ENCODE measurements around a stretch of chr14.

DNA sequence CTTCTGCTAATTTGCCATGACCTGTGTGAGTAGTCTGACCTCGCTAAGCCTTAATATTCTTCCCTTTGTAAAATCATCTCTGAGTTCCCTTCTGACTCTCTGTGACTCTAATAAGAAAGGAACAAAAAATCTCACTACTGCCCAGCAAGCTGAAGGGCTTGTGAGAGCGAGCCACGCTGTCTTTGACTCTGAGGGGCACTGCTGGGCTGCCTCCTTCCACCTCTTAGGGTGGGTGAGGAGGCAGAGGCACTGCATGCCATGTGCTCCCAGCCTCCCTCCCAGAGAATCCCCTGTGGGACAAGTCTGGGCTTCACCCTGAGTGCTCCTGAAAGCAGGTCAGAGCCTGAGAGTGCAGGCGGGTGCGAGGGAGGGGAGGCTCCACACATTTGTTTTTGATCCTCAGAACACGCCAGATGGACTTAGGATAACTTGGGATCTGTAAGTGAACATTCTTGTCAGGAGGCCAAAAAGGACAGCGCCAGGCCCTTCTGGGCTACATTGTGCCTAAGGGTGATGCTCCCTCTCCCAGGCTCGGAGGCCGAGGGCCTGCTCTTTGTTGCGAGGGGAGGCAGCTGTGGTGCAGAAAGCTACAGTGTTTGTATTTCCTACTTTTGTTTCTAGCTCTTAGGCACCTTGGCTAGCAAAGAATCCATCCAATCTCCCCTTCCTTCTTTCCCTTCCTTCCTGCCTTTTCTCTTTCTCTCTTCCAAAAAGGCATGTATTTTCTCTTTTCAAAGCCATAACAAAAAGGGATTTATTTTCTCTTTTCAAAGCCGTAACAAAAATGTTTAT is 155.4 kb downstream of the TMX1 start:
- RRBS: no CpG with 5 or more reads among the region's 11 CpGs

GRCh38 chr14:51547242-51547765 is 104.4 kb upstream of the FRMD6 start:
- RRBS: no CpG with 5 or more reads among the region's 3 CpGs

GRCh38 chr14:51660196-51661063 is 8.7 kb downstream of the FRMD6 start:
- RRBS: no CpG with 5 or more reads among the region's 4 CpGs

DNA sequence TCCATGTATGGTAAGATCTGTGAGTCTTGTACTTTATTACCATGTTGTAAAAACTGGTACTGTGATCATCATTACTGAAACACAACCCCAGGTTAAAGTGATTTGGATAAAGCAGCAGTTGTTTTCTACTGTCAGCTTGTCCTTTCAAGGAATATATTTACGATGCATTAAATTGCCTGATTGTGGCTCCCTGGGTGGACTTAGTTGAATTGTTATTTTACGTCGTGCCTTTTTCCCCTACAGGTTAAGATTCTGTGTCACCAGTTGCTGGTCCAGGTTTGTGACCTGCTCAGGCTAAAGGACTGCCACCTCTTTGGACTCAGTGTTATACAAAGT is 46.2 kb downstream of the FRMD6 start:
- RRBS: no CpG with 5 or more reads among the region's 3 CpGs

DNA sequence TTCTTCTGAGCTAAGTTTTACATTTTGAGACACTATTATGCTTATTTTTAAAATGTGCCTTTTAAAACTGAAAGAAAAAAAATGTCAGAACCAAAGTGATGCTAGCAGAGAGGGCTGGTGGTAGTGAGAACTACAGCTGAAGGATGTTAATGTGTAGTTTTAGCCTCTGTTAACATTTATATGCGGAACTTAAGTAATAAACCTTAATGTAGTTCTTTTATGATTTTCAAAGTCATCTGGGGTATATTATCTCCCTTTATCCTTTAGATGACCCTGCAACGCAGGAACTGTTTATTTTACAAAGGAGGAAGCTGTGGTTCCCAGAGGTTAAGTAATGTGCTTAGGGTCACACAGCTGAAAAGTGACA is 23.7 kb downstream of the GNG2 start:
- RRBS: no CpG with 5 or more reads among the region's 2 CpGs

DNA sequence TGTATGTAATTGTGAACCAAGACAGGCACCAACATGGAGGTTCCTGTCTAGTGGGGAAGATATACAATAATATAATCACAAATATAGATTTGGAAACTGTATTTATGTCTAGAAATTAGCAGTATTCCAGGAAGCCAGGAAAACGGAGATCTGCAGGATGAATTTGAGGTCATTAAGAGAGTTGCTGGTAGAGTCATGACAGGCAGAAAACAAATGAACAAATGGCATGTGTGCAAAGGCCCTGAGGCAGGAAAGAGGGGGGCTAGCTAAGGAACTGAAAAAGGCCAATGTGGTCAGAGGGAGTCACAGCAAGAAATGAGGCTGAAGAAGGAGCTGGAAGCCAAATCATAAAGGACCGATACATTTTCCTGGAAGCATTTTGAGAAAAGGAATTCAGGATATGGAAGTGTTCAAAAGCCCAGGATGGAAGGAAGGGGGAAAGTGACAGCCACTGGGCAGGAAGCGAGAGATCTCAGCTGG is 49.7 kb downstream of the GNG2 start:
- RRBS: no CpG with 5 or more reads among the region's 3 CpGs

- RRBS: under 1% methylated on average over 8 of the region's 12 CpGs
These were observed 221 bp upstream of the RTRAF start for GRCh38 chr14:51989195-51989454.

DNA sequence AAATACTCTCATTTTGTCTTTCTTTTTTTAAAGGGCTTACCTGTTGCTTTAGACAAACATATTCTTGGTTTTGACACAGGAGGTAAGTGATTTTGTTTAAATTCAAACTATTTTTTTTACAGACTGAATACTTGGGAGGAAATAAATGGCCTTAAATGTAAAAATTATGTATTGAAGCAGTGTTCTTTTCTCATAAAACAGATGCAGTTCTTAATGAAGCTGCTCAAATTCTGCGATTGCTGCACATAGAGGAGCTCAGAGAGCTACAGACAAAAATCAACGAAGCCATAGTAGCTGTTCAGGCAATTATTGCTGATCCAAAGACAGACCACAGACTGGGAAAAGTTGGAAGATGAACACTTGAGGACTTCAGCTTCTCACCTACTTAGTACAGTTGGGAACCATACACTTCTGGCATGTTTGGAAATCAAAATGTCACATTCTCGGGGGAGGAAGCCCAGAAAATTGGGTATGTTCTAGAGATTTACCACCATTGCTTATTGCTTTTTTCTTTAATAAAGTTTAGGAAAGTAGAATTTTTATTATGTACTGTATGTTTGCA is 14.9 kb downstream of the RTRAF start:
- RRBS: no CpG with 5 or more reads among the region's 3 CpGs

GRCh38 chr14:52011421-52012025 is 22.2 kb downstream of the RTRAF start:
- RRBS: no CpG with 5 or more reads among the region's 12 CpGs

DNA sequence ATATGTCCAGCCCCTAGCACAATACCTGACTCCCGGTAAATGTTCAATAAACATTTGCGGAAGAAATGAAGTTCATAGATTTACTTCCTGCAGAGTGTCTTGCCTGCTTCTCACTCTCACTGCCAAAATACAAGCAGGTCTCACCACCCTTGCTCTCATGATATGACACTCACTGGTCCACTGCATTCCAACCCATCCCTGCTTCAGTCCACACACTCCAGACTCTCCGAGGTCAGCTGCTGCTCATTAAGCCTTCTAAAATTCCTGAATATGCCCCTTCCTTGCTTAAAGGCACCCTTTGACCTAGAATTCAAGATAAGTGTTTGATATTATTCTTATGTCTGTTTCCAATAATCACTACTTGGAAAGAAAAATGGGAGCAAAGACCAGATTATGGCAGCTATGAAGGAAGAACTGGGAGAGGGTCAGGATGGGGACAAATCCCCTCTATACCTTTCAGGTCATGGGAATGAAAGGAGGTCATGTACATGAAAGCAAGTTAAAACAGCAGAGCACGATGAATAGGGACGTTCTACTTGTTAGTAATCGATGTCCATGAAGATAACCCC is 10.4 kb upstream of the NID2 start:
- RRBS: no CpG with 5 or more reads among the region's 6 CpGs

DNA sequence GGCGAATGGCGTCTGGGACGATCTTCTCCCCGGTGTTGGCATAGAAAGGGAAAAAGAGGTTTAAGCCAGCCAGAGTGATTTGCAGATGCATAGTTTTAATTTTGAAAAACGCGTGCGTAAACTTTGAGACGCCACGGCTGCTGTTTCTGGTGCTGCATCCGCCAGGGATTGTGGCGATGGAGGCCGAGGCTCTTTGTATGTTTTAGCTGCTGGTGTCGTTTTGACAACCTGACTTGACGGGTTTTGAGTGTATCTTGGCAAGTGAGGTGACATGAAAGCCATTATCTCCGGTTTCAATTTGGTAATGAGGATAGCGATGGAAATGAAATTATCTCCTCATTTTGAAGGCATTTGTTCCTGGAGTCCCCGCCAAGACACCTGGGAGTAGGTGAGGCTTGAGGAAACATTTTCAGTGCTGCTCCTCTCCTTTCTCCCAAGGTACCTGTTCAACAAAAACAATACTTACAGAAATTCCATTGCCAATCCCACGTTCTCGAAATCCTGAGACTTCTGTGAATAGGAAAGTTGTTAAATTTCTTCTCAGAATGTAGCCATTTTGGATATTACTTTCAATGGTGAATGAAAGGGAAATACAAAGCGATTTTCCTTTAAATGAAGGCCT is 1.7 kb downstream of the PTGDR start:
- RRBS: no CpG with 5 or more reads among the region's 20 CpGs

GRCh38 chr14:52553810-52554160 is 1.1 kb downstream of the GPR137C start:
- RRBS: no CpG with 5 or more reads among the region's 14 CpGs

- RRBS: no CpG with 5 or more reads among the region's 2 CpGs
These were observed 53.6 kb downstream of the ERO1A start for GRCh38 chr14:52641618-52642290.

- RRBS: no CpG with 5 or more reads among the region's 11 CpGs
These were observed 750 bp downstream of the ERO1A start for GRCh38 chr14:52694605-52695011.

GRCh38 chr14:52703185-52703690 is 3.8 kb upstream of the PSMC6 start:
- RRBS: no CpG with 5 or more reads among the region's 5 CpGs

GRCh38 chr14:52835505-52835984 is 44.1 kb upstream of the GNPNAT1 start:
- RRBS: no CpG with 5 or more reads among the region's 10 CpGs

DNA sequence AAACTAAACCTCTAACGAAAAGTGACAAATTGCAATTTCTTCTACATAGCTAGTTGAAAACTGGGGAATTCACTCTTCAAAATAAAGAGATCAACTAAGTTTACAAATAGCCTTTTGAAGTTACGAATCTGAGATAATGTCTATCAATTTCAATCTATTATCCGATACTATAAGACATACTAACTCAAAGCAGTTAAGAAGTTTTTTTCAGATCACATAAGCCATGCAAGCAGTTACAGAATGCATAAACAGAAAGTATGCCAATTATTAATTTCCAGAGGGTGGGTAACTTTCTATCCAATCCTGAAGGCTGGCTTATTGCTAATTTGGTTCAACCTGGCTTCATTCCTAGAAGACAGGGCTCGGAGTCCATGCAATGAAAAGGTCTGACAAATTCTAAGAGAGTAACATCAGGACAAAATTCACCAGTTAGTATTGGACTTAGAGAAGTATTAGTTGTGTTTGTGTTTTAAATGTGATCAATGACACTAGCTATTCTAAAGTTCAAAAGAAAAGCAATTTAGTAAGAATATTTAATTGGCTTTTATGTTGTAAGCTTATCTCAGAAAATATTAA is 15.0 kb downstream of the FERMT2 start:
- RRBS: no CpG with 5 or more reads among the region's 4 CpGs

- RRBS: no CpG with 5 or more reads among the region's 8 CpGs
These were observed 90.3 kb downstream of the DDHD1 start for GRCh38 chr14:53062868-53063215.

GRCh38 chr14:53327861-53328273 is 174.7 kb upstream of the DDHD1 start:
- RRBS: no CpG with 5 or more reads among the region's 1 CpG

- RRBS: no CpG with 5 or more reads among the region's 5 CpGs
These were observed 356.3 kb upstream of the DDHD1 start for GRCh38 chr14:53509434-53509803.